Hair follicle dermal papilla cell (primary cell): ENCODE measurements around the genes PHF14, ETV1 and DGKB.

DNA sequence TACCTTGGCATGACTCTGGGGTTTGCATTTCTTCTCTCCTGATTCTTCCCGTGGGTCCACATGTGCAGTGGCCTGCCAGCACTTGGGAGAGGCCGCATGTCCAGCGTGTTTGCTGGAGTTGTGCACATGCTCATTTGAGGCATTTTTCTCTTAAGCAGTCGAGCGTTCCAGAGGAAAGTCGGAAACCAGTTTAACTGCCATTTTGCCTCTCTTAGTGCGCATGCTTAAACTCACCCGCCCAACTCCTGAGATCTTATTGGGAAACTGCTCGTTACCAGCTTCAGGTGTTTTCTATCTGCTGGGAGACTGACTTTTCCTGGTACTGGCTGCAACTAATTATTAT lies 854.7 kb downstream of the NDUFA4 start:
- CAGE, long polyA plus RNA: no peak

DNA sequence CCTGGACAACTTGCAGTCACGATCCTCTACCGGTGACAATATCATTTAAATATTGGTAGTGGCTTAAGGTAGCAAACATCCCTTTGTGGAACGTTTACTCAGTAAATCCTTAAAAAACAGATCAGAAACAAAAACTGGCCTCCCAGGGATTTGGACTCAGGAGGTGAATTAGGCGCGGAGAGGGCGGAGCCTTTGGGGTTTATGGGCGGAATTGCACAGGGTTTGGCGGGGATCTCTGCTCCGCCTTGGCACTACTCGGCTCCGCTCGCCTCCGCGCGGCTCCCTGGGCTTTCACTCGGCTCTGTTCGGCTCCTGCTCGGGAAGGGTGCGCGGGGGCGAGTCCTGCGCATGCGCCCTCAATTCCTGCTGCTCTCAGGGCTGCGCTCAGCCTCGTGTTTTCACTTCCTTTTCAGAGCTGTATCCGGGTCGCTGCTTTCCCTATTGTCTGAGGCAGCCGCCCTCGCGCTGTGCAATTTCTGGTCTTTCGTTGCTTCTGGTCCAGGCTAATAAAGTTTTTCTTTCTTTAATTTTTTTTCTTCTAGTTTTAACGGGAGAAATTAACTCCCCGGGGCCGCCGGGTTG lies at the start of gene PHF14:
Gene PHF14, plus strand, starts transcription at position 401 of the 582 bp plus-strand sequence.
- CAGE, long polyA plus RNA: no peak

DNA sequence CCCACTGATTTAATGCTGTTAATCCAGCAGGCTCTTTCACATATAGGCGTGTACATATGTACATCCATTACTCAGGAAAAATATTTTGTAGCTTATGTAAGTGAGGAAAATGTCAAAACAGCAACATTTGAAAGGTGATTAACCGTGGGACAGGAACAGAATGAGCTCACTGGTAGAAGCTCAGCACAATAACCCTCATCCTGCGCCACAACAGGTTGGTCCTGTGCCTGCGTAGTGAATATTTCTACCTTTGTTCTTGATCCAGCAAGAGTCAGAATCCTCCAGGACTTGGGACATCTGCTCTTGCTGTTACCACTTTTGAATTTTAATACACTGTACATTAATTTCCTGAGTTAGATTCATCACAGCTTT lies 359.4 kb downstream of the THSD7A start:
- CAGE, long polyA plus RNA: no peak

GRCh38 chr7:11620893-11621490 lies 211.0 kb downstream of the THSD7A start:
- CAGE, long polyA plus RNA: no peak

DNA sequence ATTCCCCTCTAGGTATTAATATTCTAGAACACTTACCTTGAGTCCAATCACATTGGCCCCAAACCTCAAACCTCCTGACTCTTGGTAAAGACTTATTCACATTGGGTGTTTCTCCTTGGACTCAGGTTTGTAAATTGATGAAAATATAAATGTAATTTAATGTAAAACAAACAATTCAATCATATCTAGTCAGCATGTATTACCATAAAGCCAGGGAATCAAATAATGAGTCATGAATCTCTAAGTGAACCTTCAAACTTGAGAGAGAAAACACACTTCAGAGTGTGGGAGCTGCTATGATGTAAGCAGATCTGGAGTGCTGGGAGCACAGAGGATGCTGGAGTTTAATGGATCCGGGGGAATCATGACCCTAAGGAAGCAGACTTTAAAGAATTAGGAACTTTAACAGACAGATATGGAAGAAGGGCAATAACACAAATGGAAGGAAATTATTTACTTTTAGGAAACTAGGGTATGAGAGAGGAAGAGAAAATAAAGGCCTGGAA lies 5.2 kb upstream of the SCIN start:
- CAGE, long polyA plus RNA: no peak

- CAGE, long polyA plus RNA: no peak
Observed at GRCh38 chr7:12588692-12589032, 18.1 kb downstream of the SCIN start.

DNA sequence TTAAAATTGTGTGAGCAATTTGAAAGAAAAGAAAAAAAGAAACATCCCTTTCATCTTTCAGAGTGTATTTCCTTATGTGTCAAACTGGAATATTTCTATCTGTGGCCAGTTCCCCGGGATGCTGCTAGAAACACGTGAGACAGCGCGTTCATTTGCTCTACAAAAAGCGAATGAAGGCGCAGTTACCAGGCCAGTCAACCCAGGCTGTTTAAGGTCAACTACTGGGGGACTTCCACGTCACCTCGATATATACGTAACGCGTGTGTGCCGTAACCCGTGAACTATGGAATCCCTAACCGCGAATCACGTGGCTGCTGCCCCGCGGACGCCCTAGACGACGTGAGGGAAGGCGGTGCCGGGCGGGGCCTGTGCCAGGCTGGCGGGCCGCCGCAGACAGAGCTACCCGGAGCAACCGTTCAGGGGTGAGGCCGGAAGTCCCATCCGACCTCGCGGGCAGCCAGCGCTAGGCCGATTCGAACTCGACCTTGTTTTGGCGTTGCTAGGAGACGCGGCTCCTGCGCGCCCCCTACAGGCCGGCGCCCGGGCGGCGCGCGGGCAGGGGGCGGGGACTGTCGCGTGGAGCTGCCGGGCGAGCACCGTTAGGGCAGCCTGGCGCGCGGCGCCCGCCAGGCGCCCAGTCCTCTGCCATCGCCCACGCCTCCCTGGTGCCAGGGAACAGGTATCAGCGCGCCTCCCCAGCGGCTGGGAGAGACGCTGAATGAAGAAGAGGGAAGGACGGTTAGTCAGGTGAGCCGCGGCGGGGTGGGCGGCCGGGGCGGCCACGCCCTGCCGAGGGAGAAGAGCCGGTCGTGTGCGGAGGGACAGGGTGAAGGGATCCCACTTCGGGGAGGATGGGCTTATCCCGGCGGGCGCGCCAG lies 897 bp upstream of the ARL4A start:
- CAGE, long polyA plus RNA: no peak

GRCh38 chr7:12688332-12689021 lies 1.0 kb downstream of the ARL4A start:
- CAGE, long polyA plus RNA: no peak

DNA sequence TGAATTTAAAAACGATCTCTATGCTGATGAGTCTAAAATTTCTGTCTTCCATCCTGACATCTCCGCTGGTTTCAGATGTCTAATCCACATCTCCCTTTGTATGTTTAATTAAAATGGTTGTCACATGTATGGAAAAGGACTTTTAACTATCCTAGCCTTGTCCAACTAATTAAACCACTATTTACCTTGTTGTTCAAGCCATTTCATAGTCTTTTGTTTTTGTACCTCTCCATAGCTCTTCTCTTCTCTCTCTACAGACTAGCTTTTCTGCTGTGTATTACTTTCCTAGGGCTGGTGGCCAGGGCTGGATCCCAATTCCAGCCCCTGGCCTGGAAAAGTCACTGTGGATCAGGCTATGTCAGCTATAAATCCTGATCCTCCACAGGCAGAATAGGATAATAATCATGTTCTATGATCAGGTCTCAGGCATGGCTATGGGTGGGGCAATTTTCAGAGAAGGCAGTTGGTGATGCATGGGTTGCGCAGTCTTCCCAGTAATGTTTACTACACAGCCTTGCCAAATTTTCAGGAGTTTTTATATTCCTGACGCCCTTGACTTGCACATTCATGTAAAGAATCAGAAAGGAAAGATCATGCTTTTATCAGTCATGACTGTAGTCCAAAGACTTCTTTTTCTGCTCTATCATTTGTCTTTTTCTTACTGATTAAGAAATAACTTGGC lies 31.5 kb downstream of the ARL4A start:
- CAGE, long polyA plus RNA: no peak

DNA sequence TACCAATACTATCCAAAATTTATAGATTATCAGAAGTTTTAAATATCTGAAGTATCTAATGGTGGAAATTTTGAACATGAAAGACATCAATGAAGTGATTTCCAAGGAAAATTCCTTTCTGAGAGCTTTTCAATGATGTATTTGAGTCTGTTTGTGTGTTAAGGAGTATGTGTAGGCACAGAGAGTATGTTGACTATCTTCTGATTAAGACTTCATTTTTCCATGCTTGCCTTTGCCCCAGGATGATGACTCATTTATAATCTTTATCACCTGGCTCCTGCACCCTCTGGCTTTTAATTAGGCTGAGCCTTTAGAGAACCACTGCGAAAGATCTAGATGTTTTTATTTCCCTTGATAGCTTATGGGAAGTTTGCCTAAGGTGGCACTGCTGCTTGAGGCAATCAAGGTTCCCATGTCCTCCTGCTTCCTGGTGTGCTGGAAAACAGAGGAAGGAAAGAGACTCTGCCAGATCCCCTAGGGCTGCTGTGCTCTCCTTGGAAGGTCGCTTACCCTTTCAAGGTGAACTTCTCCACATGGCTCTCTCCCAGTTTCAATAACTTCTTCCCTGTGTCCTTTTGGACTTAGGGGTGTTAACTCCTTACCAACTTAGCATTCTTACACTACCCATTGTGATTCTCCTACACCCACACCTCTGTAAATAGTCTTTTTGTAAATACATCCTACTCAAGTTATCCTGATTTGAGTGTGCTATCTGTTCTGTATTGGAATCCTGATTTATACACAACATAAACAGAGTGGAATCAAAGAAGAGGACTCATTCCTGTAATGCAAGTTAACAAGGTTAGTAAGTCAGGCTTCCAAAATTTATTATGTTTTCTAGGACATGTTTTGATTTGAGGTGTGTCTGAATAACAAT lies 114.7 kb downstream of the ARL4A start:
- CAGE, long polyA plus RNA: no peak

GRCh38 chr7:12928618-12928949 lies 241.2 kb downstream of the ARL4A start:
- CAGE, long polyA plus RNA: no peak

- CAGE, long polyA plus RNA: no peak
Observed at GRCh38 chr7:13057352-13058112, 370.1 kb downstream of the ARL4A start.

- CAGE, long polyA plus RNA: no peak
Observed at GRCh38 chr7:13835431-13836007, 153.9 kb downstream of the ETV1 start.

DNA sequence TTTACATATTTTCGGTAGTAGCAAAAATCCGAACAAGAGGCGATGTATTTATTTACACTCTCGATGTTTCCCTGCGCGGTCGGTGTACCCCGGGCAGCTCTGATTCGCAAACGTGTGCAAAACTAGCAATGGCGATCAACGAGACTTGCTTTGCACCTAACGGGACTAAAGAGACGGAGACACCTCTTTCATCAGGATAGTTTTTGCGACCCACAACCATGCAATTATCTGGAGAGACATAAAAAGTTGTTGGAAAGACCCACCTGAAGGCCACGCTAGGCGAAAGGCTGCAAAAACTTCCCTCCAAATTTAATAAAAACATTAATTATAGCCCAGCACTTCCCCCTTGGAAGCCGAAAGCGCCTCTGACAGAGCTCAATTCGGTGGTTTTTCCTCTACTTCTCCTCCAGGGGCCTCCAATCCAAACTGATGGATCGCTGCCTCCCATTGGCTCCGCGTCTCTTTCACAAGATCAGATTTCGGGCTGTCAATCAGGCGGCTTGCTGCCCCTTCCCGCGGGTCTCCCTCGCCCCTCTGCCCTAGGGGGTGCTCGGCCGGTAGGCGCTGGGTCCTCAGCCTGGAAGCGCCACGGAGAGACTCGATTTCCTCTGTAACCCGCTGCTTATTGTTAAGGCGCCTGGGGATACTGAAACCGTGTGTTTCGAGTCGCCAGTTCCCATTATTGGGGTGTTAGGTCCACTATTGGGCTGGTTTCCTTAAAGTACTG lies at the start of gene ETV1:
Gene ETV1, minus strand, starts transcription at position 367 of the 727 bp plus-strand sequence.
- CAGE, long polyA plus RNA: no peak

DNA sequence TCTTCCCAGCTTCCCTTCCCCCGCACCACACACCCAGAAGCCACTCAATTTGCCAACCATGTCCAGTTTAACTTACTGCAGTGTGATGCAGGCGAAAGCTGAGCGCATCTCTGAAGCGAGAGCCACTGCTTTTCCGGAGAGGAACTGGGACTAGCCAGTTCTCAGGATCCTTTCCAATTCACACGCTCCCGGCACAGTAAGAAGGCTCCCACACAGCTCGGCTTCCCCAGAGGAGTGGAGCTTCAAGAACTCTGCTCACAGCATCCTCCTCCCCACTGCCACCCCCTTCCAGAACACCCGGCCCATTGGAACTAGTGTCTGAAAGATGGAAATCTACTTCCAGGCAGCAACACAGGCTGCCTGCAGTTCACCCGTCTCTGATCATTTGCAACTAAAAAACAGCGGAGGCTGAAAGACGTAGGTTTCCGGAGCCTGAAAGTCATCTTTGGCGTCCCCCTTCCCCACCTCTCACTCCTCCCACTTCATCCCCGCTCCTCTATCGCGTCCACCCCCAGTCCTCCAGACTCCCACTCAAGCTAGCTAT lies at the start of gene DGKB:
Gene DGKB, minus strand, starts transcription at position 236 of the 544 bp plus-strand sequence.
- CAGE, long polyA plus RNA: no peak

DNA sequence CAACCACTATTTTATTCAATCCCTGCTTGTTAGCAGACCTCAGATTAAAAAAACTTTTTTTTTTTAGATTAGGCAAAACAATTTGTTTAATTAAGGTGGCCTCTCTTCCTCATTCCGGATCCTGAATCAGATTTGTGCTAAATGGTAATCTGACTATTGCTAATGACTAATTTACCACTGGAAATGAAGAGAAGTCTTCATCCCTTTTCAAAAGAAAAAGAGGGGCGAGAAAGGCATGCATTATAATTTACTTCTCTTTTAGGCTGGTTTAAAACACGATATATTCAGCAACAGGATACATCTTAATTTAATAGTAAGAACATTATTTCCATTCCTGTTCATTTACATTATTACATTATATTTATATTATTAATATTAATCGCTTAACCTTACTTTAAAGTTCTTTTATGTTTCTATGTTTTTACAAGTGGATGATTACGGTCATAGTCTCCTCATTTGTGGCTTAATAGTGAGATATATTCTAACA lies 39.6 kb upstream of the DGKB start:
- CAGE, long polyA plus RNA: no peak

DNA sequence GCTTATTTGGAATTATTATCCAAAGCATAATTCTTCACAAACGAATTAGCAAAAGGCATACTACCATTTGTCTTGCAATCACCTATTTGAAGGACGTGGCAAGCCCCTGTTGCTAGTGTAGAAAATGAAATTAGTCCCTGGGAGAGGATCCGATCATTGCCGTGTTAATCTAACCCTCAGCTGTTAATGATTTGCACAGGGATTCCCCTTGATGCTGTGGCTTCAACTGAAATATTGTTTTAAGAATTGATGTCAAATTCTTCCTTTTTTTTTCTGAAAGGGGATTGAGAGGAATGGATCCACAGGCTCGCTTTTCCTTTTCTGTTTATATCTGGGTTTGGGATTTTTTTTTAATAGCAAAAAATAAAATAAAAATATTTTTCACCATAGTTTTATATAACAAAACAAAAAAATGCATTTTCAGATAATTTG lies 4.5 kb downstream of the AGMO start:
- CAGE, long polyA plus RNA: no peak

DNA sequence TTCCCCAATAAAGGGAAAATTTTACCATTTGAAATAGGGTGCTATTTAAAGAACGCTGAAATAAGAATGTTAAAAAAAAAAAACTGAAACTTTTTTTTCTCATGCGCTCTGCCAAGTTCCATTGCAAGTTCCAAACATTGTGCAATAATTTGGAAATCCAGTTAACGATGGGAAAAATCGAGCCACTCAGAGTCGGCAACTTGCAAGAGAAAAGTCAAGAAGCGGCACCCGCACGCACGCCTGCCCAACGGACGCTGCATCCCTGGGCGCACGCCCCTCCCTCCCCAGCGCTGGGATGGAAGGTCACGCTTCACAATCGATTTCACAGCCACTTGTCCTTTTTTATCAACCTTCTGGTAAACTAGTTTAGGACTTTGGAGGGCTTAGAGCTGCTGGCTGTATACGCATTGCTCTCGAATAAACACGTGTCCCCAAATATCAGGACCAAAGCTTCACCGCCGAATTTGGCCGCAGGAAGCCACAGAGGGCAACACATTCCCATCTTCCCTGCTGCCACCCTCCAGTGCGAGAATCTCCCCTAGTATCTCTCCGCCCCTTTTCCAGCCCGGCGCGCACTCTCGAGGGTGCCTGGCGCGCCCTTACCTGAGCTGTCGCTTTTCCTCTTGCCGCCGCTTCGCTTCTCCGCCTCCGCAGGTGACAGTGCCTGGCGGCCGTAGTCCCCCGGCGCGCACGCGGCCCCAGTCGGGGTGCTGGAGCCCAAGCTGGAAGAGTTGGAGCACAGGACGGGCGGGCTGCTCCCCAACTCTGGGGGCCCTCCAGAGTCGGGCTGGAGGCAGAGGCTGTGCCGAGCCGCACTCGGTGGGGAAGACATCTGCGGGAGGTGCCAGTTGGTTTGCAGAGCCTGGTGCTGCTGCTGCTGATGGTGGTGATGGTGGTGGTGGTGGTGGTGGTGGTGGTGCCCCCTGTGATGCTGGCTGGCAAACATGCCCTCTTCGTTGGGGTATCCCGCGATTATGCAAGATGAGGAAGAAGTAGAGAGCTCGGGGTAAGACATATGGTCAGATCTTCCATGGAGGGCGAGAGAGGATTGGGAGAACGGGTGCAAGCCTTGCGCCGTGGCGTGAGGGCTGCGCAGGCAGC lies 850 bp downstream of the MEOX2 start:
- CAGE, long polyA plus RNA: no peak

DNA sequence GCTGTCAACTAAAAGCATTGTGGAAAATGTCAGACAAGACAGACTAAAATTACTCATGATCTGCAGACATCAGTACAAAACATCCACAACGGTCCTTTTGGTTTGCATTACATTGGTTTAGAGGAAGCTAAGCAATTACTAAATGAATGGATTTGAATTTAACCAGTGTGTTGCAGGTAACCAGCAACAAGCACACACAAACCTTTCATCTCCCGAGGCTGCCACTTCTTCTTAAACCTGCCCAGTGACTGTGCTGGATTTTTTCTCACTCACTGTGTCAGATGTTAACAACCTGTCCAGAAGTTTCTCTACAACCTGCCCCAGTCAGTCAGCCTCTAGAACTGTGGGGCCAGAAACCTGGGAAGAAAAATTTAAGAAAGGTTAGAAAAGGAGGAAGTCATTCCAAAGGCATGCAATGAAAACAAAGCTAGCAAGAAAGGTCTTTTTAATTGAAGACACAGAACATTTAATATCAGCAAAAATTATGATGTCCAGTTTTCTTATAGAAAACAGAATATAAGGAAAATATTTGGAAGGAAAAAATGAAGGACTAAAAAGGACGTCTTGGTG lies 2.5 kb upstream of the MEOX2 start:
- CAGE, long polyA plus RNA: no peak

- CAGE, long polyA plus RNA: no peak
Observed at GRCh38 chr7:16554725-16555311, 28.2 kb downstream of the LRRC72 start.